Paraaortic lymph node (tissue), 1 donor: ENCODE results near the gene INPP4B.

- PRO-cap: no peak
Measured at GRCh38 chr4:140048546-140048849, 105.5 kb downstream of the MAML3 start.

DNA sequence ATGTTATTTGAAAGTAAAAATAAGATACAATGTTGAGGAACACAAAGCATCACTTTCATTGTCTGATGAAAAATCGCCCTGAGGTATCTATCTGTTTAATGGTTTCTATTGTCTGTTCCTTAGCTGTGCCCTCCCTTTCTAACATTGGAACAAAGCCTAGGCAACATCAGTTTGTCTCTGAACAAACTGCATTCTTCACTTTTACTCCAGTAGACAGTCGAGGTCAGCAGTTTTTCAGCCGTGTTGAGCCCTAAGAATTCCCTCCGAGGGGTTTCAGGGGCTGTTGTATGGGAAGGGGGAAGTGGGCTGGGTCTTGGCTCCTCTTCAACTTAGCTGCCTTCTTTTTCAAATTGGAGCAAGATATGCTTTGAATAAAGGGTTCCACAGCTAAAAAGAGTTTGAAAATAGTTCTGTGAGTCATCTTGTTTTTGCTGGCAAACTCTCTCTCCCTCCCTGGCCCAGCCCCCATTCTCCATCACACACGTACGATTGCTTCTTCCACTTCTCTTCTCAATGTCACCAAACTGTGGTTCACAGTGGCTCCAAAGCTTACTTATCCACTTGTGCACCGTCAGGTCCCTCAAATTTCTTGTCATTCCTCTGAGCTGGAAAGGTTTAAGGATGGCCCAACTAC, 9.1 kb upstream of the MAML3 start:
- PRO-cap: no peak

DNA sequence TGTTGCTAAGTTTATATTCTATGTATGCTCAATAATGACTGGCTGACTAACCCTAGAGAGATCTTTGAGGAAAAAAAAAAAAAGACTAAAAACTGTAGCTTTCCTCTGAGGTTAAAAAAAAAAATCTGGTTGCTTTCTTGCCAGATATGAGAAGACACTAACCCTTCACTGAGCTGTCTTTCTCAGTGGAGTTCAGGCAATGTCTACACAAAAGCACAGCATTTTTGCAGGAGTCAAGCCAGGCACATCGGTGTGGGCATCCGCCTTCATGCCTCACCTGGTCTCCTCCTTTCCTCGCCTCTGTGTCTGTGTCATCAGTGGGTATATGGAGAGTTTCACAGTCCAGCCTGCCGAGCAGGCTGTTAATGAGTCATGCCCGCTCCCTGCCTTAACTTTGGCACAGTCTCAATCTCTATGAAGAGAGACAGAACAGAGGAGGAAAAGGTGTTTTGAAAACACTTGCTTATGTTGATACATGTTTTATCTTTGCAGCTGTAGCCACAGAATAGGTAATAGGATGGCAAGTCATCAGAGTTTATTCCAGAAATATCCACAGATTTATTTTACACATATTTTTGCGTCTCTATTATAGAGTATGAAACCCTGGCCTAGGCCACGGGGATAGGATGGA, 32.7 kb upstream of the MAML3 start:
- PRO-cap: no peak

DNA sequence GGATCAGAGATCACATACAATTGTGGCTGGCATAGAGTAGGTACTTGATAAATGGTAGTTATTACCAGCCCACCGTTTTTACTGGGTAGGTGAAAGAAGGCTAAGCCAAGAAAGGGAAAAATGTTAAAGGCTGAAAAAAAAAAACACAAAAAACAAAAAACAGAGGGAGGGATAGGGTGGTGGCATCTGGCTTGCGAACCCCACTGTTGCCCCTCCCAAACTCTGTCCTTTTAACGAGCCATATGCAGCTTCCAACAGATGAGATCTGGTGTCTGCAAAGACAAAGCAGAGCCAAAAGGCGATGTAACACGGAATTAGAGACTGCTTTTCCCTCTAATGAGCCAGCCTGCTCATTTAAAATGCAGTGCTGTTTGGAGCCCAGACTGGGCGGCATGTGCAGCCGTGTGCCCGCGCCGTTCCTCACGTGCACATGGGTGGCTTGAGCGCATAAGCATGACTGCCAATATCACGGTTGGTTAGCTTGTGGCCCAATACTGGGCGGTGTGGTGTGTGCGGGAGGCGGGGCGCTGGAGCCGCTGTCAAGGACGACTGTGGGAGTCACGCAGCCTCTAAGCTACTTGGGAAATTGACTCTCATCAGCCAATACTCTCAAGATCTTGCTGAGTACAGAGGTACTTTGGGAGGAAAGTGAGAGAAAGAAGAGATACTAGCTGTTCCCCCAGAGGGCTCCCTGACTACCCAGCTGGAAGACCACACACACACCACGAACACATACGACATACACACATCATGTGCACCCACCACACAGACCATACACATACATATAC, 87.0 kb upstream of the SCOC start:
- PRO-cap: no peak

GRCh38 chr4:140297116-140297616, 76.3 kb upstream of the SCOC start:
- PRO-cap: no peak

DNA sequence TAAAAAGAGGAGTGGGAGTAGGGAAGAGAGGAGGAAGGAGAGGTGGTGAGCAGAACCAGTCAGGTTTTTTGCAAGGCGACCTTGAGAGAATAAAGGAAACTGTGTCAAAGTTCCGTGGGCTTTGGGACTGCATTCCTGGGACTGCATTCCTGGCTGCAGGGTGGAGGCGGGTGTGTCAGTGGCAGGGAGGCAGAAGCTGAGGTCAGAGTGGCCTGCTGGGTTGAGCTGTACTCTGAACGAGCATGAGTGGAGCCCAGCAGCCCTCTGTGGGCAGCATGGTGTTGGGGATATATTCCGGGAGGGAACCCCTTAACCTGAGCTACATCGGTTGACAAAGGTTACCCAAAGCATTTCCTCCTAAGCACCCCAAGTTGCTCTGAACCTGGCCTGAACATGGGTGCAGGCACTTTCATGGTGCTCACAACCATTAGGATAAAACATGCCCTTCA, 66.9 kb upstream of the UCP1 start:
- PRO-cap: no peak

- PRO-cap: no peak
Measured at GRCh38 chr4:140642462-140642810, 73.7 kb upstream of the UCP1 start.

DNA sequence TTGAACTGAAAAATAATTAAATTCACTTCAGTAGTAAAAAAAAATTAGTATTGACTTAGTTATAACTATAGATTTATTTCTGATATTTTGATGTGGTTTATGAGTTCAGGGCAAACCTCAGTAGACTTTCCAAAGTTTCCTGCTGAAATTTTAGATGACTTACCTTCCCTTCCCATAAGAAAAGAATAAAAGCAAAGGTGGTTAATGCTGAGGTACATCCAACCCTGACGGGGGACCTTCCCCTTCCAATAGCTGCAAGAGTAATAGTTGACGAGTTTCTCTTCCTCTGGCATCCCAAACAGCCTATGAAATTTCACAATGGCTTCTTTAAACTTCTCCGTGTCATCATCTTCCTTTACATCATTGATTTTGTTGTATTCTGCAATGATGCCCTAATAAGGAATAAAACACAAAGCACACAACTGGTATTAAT, 76.7 kb downstream of the TBC1D9 start:
- PRO-cap: no peak

DNA sequence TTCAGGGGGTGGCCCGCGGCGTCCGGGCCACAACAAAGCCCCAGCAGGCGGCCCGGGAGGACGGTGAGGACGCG, 162 bp downstream of the TBC1D9 start:
- PRO-cap: no peak

DNA sequence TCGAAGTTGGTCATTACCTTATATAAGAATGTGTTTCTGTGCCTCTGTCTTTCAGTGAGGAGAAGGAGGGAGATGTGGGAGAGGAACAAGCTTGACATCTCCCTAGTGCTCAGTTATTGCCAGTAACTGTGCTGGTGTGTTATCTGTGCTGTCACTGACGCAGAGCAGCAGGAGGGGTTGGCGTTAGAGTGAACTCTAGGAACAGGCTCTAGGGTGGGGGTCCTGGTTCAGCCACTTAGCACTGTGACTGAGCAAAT, 34.0 kb upstream of the TBC1D9 start:
- PRO-cap: unidirectional peak, plus-strand start at position 54 of the sequence

- PRO-cap: no peak
Measured at GRCh38 chr4:142128517-142128988, 492.2 kb downstream of the IL15 start.

- PRO-cap: no peak
Measured at GRCh38 chr4:142198516-142198888, 562.1 kb downstream of the IL15 start.

- PRO-cap: no peak
Measured at GRCh38 chr4:142417080-142417452, 429.0 kb downstream of the INPP4B start.

DNA sequence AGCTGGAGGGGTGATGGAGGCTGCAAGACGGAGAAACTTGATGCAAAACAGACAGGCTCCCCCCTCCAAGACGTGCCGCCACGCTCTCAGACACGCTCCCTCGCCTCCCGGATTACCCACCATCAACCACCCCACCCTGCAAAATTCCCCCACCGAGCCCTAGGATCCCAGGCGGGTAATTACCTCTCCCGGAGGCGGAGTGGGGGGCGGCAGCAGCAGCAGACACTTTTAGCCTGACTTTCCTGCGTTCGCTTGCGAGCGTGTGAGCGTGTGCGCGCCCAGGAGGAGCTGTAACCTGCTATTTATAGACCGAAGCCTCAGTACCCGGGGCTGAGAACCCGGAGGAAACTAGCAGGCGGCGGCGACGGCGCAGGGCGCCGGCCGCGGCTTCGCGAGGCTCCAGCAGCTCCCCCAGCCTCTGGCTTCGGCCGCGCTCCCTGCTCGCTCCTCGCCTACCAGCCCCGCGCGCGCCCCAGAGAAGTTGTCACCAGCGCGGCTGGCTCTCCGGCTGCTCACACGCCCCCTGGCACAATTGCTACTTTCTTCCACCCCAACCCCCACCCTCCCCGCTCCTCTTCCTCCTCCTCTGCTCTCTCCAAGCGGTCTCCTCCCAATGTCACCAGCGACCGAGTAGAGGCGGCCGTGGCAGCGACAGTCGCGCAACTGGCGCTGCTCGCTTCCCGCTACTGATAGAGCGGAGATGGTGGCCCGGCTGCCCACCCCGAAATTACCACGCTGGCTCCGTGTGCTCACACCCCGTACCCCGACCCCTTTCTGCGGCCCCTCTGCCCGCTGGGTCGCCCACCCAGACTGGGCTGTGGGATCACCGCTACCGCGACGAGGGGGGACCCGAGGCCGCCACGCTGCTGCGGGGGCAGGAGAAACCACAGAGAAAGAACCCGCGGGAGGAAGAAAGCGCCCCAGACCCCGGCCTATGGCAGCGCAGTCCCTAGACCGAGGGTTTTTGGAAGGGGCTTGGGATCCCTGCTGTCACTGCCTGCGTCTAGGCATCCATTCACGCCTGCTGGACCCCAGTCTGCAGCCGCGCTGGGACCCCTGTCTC, at the start of gene INPP4B:
TSS of gene INPP4B (minus strand) at position 276 of the 1,063 bp plus-strand sequence.
- PRO-cap: bidirectional peak, plus-strand start at position 354 of the sequence, minus-strand start at position 264 of the sequence; bidirectional peak, plus-strand start at position 633 of the sequence, minus-strand start at position 486 of the sequence

- PRO-cap: no peak
Measured at GRCh38 chr4:142847089-142847439, 963 bp upstream of the INPP4B start.

GRCh38 chr4:143185290-143186161, 809 bp downstream of the USP38 start:
- PRO-cap: no peak

DNA sequence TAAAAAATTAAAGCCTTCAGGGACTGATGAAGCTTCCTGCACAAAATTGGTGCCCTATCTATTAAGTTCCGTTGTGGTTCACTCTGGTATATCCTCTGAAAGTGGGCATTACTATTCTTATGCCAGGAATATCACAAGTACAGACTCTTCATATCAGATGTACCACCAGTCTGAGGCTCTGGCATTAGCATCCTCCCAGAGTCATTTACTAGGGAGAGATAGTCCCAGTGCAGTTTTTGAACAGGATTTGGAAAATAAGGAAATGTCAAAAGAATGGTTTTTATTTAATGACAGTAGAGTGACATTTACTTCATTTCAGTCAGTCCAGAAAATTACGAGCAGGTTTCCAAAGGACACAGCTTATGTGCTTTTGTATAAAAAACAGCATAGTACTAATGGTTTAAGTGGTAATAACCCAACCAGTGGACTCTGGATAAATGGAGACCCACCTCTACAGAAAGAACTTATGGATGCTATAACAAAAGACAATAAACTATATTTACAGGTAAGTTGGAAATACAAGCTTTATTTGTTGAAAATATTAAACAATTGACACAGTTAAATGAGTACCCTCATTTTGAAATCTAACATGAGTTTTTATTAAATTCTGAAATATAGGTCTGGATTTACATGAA, 29.8 kb downstream of the USP38 start:
- PRO-cap: no peak

DNA sequence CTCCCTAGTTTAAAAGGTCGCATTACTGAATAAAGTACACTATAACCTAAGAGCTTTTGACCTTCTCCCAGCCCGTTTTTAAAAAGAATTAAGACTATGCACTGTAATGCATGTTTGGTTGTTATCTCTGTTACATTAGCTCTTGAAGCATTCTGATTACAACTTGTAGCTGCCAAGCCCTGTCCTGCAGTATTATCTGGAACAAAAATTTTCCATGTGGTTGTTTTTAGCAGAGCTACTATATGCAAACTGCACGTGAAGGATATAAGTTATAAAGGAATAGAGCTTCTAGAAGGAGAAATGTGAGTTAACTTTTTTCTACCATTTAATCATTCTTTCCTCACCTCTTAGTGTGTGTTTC, 8.1 kb downstream of the GAB1 start:
- PRO-cap: no peak

DNA sequence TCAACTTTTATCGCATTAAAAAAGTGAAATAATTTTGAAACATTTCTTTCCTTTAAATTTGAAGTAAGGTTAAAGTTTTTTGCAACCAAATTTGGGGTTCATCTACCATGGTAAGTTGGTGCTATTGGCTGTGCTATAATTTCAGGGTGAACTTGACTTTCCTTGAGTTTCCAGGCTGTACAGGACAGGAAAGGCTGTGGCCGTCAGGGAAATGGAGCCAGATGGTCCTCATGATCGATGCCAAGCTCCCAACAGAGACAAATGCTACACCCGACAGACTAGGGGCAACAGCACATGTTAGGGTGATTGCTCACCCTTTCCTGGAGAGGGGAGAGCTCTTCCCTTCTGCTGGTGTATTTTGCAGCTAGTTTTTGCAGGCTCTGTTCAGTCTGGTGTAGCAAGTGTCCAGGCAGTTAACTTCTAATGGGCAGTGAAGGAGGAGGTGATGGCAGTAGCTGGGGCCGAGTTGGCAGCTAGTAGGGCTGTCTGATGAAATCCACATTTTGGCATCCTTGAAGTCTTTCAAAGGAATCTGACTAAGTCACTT, 47.7 kb downstream of the GAB1 start:
- PRO-cap: no peak

GRCh38 chr4:143431501-143432249, 81.8 kb upstream of the SMARCA5 start:
- PRO-cap: no peak